Mononuclear cell (primary cell): ENCODE results near the gene HPS4.

GRCh38 chr22:24952871-24953879 is 659 bp downstream of the KIAA1671 start:
- RRBS = 11% methylated on average over 30 of the region's 76 CpGs

GRCh38 chr22:24953880-24954207 is 1.3 kb downstream of the KIAA1671 start:
- RRBS = no CpG with 5 or more reads among the region's 3 CpGs

DNA sequence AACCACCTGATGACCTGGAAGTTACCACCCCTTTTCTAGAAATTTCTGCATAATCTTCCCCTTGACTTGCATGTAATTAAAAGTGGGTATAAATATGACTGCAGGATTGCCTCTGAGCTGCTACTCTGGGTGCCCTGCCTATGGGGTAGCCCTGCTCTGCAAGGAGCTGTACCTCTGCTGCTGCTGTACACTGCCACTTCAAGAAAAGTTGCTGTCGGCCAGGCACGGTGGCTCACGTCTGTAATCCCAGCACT is 55.1 kb downstream of the KIAA1671 start:
- RRBS = no CpG with 5 or more reads among the region's 3 CpGs

GRCh38 chr22:25130464-25131069 is 69.1 kb upstream of the CRYBB3 start:
- RRBS = no CpG with 5 or more reads among the region's 6 CpGs

DNA sequence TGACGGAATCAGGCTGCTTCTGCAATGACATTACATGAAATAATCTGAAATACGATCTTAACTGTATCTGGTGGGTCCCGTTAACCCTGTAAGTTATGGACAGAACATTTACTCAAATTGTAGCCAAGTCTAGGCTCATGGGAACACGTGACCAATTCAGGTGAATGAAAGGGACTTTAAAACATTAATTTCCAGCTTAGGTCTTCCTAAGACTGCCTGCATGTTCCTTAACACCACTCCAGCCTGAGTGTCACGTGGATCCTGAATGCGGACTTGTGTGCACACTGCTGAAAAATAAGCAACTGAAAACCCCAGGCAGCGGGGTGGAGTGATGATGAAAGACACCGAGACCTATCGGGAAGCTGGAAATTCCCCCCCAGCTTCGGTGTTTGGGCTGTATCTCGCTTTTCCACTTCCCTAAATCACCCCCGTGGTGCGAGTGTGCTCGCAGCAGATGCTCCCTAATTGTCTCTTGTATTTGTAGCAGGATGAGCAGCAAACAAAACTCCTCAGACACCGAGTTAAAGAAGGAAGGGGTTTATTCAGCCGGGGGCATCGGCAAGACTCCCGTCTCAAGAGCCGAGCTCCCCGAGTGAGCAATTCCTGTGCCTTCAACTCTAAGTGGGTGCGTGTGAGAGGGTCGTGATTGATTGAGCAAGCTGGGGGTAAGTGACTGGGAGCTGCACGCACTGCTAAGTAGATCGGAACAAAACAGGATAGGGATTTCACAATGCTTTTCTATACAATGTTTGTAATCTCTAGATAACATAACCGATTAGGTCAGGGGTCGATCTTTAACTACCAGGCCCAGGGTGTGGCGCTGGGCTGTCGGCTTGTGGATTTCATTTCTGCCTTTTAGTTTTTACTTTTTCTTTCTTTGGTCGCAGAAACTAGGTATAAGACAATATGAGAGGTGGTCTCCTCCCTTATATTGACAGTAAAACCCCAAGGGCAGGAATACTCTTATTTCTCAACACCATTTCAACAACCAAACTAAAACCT is 144.8 kb upstream of the GRK3 start:
- RRBS = no CpG with 5 or more reads among the region's 29 CpGs

DNA sequence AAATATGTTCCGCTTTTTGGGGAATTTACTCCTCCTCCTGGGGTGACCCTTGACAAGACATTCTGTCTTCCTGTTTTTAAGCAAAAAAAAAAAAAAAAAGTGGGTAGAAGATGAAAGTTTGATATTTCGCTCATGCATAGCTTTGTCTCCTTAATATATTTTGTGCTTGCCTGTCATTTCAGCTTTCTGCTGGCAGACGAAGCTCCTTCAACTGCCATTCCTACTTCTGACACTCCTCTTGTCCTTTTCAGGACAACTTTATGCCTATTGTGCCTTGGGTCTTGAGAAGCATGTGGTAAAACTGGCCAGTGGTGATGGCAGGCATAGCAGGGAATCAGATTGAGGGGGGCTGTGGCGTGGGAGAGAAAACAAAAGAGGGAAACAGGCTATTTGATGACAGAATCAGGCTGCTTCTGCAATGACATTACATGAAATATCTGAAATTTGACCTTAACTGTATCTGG is 1.3 kb upstream of the GRK3 start:
- RRBS = no CpG with 5 or more reads among the region's 4 CpGs

GRCh38 chr22:25656429-25657241 is 85.4 kb upstream of the MYO18B start:
- RRBS = no CpG with 5 or more reads among the region's 1 CpG

DNA sequence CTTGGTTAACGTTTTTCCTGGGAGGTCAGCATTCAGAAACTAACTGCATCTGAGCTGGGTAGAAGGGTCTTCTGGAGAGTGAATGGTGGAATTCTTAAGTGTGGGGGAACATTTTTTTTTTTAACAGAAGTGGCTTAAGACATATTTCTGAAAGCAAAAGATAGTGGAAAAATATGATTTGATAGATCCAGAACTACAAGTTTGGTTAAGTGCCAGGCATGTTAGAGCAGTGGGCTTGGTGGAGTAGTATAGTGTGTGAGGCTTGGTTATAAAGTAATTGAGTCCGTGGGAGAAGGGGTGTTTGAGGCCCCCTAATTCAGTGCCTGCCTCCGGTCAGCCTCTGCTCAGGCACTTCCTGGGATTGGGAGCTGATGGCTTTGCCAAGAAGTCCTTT is 66.6 kb upstream of the MYO18B start:
- RRBS = no CpG with 5 or more reads among the region's 3 CpGs

DNA sequence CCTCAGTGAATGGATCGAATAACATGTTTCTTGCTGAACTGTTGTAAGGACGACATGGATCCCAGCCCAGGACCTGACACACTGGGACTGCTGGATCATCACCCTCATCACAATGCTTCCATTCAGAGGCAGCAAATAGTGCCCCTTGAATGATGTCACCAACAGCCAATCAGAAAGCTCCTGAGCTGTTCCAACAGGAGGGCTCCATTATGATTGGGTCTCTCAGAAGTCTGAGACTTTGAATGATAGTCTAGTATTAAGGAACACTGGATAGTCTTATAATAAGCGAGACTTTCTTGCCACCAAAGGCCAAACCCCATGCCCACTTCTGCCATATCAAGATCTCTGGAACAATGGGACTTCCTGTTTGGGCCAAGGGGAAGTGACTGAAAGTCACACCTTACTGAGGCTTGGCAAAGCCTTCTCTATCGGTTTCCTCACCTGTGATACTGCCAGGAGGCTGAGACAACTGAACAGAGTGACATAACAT is 159.0 kb downstream of the MYO18B start:
- RRBS = no CpG with 5 or more reads among the region's 4 CpGs

DNA sequence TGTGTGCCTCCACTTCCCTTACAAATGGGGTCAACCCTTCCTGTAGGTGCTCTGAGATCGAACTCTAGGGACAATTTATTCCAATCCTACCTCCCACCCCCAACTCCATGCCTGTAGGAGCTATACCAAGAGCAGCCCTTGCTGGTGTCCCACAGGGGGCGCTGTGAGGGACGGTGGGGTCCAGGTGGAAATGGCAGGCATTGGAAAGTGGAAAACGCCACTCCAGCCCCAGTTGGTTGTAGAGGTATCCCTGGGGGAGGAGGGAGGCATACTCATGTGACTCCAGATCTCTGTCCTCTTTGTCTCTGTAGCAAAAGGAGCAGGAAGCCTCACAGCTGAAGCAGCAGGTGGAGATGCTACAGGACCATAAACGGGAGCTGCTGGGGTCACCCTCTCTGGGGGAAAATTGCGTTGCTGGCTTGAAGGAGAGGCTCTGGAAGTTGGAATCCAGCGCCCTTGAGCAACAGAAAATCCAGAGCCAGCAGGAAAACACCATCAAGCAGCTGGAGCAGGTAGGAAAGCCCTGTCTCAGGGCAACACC is 161.4 kb downstream of the MYO18B start:
- RRBS = no CpG with 5 or more reads among the region's 7 CpGs

GRCh38 chr22:25945855-25946108 is 203.8 kb downstream of the MYO18B start:
- RRBS = no CpG with 5 or more reads among the region's 6 CpGs

GRCh38 chr22:26471274-26471943 is 12.2 kb downstream of the HPS4 start:
- RRBS = no CpG with 5 or more reads among the region's 6 CpGs

DNA sequence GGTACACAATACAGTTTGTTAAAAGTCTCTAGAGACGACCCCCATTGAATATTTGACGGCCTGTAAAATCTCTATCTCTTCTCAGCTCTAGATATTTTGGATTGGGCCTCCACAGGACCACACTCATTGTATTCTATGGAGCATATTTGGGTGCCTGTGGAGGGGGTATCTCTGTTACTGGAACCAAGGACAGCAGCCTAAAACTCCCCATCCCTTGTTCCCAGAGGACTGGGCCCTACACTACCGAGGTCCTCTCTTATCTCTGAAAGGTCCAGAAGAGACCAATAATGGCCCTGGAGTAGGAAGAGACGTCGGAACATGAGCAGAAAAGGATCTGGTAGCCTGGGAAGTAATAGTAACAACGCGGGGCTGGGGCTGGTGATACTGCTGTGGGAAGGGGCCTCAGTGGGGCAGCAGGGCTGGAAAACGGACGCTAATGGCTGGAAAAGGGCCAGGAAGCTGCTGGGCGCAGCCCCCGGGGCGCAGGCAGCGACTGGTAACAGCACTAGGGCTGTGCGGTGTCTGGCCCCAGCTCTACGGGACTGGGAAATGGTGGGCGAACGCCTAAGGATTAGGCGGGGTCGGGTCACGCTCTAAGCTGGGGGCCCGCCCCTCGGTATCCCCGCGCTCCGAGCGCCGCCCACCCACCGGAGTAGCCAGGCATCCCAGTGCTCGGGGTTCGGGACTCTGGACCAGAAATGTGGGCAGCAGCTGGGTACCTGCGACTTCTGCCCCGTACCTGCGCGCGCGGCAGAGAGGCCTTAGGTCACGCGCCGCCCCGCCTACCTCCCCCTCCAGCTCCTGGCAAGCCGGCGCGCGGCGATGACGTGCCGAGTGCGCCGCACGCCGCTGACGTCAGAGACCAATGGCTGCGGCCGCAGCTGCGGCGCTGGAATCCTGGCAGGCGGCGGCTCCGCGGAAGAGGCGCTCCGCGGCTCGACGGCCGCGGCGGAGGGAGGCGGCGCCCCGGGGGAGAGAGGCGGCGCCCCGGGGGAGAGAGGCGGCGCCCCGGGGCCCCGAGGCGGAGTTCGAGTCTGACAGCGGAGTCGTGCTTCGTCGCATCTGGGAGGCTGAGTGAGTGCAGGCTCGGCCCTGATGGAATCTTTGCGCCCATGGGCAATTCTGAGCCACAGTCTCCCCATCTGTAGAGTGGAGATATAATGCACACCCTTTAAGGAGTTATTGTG is at the start of gene HPS4:
Gene HPS4, minus strand, starts transcription at position 758 of the 1,187 bp plus-strand sequence.
- RRBS = 1% methylated on average over 13 of the region's 86 CpGs

- RRBS = no CpG with 5 or more reads among the region's 4 CpGs
Observed at GRCh38 chr22:26521529-26522160, 9.4 kb upstream of the TFIP11 start.

DNA sequence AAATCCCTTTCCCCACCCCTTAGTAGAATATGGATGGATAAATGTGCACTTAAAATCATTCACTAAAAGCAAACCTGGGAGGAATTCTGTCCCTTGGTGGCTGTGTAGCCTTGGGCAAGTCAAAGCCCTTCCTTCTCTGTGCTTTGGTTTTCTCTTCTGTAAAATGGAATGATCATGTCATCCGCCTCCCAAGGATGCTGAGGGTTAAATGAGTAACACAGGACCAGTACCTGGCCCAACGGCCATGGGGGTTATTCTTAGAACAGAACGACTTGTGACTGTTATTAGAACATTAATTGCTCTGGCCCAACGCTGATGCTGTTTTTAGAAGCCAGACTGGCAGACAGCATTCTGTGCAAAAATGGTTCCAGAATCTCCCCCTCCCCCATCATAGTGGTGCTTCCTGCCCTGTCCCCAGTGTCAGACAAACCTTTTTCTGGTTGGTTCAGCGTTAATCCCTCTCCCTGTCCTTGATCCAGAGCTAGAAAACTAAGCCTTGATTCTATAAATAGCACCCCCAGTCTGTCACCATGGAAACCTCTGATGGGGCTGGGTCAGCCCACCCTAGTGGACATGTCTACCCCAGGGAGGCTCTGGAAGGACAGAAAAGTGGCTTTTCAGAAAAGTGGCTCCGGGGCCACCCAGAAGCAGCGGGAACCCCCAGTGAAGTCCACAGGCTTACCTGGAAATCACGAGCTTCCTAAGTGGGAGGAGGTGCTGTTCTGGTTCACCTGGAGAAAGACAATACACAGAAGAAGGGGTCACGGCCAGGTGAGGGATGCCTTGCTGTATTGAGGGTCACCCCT is 15.5 kb upstream of the TFIP11 start:
- RRBS = no CpG with 5 or more reads among the region's 9 CpGs

DNA sequence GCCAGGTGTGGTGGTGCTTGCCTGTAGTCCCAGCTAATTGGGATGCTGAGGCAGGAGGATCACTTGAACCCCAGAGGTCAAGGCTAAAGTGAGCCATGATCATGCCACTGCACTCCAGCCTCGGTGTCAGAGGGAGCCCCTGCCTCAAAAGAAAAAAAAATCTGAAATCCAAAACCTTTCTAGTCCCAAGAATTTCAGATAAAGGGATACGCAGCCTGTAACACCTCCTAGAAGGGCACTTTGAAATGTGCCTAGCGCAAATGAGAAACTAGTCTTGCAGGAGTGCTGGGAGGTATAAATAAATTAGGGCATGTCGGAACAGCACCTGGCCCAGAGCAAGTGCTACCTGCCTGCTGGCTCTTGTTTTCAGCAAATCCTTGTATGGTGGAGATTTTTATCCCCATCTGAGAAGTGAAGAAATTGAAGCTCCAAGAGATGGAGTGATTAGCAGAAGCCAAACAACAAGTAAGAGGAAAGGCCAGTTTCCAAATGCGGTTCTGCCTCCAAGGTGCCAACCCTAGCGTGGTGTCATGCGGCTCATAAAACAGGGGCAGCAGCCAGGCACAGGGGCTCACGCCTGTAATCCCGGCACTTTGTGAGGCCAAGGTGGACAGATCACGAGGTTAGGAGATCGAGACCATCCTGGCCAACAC is 36.7 kb upstream of the TFIP11 start:
- RRBS = no CpG with 5 or more reads among the region's 11 CpGs

DNA sequence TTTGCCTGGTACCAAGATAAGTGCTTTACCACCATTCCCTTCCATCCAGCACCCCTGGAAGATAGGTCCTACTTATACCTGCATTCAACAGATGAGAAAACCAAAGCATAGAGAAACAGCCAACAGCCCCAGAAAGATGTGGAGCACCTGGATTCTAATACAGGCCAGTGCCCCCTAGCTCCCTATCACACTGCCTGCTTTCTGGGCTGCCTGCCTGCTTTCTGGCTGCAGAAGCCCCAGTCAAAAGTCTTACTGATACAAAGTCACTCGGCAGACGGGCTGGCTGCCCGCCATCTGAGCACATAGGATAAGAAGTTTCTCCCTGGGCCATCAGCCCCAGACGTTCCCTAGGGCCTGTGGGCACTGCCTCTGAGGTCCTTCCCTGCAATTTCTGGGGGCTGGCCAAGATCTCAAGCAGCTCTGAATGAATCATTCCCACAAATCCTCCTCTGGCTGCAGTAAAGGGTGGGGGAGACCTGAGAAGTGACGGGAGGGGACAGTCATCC is 4.9 kb downstream of the TPST2 start:
- RRBS = no CpG with 5 or more reads among the region's 5 CpGs

DNA sequence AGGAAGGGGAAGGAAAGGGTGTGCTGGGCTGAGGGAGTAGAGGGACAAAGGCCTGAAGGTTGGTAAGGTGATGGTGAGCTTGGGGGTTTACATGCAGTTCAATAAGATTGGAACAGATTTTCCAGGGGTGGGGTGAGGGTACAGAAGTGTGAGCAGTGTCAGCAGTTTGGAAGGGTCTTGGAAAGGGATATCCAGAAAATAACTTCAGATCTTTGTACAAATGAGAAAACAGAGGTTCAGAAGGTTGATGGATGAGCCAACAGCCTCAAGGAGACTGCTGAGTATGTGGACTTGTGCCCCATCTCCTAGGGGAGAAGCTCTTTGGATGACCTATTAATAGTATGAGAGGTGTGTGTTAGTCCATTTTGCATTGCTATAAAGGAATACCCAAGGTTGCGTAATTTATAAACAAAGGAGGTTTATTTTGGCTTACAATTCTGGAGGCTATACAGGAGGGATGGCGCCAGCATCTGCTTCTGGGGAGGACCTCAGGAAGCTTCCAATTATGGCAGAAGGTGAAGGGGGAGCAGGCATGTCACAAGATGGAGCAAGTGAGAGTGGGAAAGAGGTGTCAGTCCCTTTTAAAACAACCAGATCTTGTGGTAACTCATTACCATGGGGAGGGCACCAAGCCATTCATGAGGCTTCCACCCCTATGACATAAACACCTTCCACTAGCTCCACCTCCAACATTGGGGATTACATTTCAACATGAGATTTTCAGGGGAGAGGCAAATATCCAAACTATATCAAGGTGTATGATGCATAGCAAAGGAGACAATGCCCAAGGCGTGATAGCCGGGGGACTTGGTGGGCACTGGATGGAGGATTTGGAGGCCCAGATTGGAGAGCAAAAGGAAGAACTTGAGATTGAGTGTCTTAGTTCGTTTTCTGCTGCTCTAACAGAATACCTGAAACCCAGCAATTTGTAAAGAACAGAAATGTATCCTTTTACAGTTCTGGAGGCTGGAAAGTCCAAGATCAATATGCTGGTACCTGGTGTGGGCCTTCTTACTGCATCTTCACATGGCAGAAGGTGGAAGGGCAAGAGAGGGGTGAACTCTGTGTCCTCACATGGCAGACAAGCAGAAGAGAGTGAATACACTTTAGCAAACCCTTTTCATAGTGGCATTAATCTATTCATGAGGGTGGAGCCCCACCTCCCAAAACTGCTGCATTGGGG is 105.5 kb downstream of the CRYBA4 start:
- RRBS = no CpG with 5 or more reads among the region's 5 CpGs

DNA sequence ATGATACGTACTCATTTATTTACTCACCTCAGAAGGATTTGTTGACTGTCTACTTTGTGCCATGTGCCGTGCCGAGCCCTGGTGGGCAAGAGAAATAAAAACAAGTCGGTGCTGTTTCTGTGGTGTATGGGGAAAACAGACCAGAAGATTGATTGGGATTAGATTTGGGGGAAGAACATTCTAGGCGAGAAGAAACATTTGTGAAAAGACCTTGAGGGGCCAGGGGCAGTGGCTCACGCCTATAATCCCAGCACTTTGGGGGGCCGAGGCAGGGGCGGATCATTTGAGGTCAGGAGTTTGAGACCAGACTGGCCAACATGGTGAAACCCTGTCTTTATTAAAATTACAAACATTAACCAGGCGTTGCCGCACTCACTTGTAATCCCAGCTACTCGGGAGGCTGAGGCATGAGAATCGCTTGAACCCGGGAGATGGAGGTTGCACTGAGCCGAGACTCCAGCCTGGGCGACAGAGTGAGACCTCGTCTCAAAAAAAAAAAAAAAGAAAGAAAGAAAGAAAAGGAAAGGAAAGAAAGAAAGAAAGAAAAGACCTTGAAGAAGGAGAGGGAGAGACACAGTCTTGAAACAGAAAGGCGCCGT is 120.7 kb downstream of the CRYBA4 start:
- RRBS = no CpG with 5 or more reads among the region's 18 CpGs

- RRBS = no CpG with 5 or more reads among the region's 2 CpGs
Observed at GRCh38 chr22:27076257-27076499, 454.4 kb downstream of the CRYBA4 start.